Neural progenitor cell (in vitro differentiated cells): ENCODE measurements around a stretch of chr4.

DNA sequence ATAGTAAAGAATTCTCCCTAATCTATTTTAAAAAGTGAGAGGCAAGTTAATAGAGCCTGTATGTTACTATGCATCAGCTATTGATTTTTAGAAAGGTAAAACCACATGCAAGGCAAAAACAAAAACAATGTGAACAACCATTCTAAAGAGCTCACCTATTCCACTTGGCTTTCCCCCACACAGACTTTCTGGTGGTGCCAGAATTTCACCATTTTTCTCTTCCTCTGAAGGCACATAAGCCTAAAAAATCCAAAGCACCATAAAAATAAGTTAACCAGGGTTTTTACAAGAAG lies 31.9 kb downstream of the BOD1L1 start:
- RAMPAGE, long total RNA = no peak

- RAMPAGE, long total RNA = no peak
Observed at GRCh38 chr4:13610681-13611313, 16.7 kb downstream of the BOD1L1 start.

- RAMPAGE, long total RNA = no peak
Observed at GRCh38 chr4:14357713-14358036, 644.6 kb upstream of the CPEB2 start.

- RAMPAGE, long total RNA = no peak
Observed at GRCh38 chr4:14359284-14359485, 643.1 kb upstream of the CPEB2 start.

GRCh38 chr4:14879528-14880342 lies 122.5 kb upstream of the CPEB2 start:
- RAMPAGE, long total RNA = no peak

GRCh38 chr4:14985751-14986196 lies 16.5 kb upstream of the CPEB2 start:
- RAMPAGE, long total RNA = no peak

GRCh38 chr4:15001021-15001900 lies 1.0 kb upstream of the CPEB2 start:
- RAMPAGE, long total RNA = no peak

DNA sequence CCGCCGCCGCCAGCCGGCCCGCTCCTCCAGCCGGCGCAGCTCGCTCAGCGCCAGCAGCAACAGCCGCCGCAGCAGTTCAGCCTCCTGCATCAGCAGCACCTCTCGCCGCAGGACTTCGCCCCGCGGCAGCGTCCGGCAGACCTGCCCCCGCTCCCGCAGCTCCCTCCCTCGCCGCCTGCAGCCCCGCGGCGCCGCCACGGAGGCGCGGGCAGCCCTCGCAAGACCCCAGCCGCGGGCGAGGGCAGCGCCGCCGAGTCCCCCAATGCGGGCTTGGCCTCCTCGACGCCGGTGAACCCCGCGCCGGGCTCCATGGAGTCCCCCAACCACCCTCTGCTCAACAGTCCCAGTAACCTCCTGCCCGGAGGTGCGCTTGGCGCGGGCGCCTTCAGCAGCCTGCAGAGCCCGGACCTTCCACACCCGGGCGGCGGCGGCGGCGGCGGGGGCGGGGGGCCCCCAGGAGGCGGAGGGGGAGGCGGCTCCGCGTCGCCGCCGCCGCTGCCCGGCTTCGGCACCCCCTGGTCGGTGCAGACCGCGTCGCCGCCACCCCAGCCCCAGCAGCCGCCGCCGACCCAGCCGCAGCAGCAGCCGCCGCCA lies 1.1 kb downstream of the CPEB2 start:
- RAMPAGE, long total RNA = no peak

- RAMPAGE, long total RNA = no peak
Observed at GRCh38 chr4:15340753-15341462, 86.9 kb upstream of the C1QTNF7 start.

- RAMPAGE, long total RNA = no peak
Observed at GRCh38 chr4:15416488-15417040, 11.3 kb upstream of the C1QTNF7 start.

- RAMPAGE, long total RNA = no peak
Observed at GRCh38 chr4:15653313-15653898, 1.8 kb downstream of the FBXL5 start.

GRCh38 chr4:15654337-15654607 lies 885 bp downstream of the FBXL5 start:
- RAMPAGE, long total RNA = no peak

- RAMPAGE, long total RNA = no peak
Observed at GRCh38 chr4:15682389-15682612, 674 bp downstream of the FAM200B start.

GRCh38 chr4:15961822-15962548 lies 990 bp downstream of the FGFBP2 start:
- RAMPAGE, long total RNA = no peak

- RAMPAGE, long total RNA = no peak
Observed at GRCh38 chr4:16142675-16143272, 59.0 kb upstream of the PROM1 start.

DNA sequence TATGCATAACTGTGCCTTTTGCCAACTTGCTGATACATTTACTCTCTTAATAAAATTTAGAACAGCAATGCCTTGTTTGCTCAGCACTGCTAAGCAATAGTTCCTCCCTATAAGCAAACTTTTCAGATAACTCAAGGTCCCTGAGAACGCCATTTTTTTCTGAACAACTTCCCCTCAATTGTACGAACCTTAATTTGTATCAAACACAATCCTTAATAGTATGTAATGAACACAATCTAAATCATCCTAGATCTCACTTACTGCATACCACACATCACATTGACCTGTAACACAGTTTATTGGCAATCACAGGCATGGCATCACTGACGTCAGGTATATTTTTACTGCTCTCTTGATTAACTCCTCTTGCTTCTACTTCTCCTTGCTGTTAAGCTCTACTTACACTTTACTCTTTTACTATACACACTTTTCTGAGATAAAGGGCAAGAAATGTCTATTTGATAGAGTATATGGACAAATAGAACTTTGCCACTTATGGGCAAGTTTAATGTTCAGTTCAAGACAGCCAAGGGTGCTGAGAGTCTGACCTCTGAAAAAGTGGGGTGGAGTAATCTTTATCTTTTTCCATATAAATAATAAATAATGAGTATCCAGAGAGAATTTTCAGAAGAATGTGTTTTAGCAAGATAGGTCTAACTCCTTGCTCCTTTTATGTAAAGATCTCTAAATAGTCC lies 66.9 kb downstream of the TAPT1 start:
- RAMPAGE, long total RNA = no peak

- RAMPAGE, long total RNA = no peak
Observed at GRCh38 chr4:16161654-16162647, 64.3 kb downstream of the TAPT1 start.

DNA sequence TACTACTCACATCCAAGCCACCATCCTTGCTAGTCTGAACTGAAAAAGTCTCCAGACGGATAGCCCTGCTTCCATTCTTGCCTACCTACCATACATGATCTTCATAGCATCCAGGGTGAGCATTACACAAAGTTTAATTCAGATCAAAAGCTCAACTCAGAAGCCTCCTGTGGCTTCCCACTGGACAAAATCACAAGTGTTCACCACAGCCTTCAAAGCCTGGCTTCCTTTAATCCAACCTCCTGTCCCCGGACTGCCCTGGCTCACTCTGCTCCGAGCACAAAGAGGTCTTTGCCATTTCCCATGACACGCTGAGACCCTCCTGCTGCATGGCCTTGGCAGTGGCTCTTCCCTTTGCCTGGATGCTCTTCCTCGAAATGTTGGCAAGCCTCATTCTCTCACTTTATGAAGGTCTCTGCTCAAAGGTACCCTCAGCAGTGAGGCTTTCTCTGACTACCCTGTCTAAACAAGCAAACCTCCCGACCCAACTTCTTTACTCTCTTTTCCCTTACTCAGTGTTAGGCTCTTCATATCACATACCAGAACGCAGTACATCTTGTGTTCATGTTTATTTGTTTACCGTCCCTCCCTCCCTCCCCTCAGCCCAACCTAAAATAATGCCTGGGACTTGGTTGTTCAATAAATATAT lies 41.0 kb downstream of the LDB2 start:
- RAMPAGE, long total RNA = no peak

DNA sequence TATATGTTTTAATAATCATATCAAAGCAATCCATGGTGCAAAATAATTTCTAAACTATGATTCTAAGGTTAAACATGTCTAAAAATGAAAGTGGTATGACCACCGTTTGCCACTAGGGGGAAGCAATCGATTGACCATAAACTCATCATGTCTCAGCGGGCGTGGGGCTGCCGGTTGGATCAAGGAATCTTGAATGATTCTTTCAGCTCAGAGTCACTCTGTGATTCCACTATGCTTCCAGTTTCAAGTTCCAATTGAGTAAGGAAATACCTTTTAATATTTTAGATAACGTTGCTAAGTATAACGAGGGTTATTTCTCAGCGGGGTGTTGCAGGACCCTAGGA lies 27.9 kb upstream of the LAP3 start:
- RAMPAGE, long total RNA = no peak

GRCh38 chr4:18321664-18322104 lies 300.1 kb upstream of the LCORL start:
- RAMPAGE, long total RNA = no peak